ENCODE results near the gene NR5A2.

DNA sequence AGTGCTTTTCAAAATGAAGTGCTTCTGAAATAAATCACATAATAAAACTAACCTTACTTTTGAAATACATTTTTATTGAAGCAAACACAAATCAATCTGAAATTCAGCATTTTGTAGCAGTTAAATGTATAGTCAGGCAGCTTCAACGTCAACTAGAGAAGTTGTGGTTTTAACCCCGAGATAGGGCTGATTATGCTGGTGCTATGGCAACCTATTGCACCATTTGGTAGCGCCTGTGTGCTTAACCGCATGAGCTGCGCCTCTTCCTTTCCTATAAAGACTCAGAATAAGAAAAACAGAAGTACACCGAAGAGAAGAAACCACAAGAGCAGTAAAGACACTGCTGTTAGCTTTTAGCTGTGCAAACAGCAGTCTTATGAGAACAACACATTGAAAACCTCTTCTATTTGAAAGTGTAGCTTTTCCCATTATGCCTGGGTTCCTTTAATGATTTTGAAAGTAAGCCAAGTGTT lies 43.0 kb downstream of the PTPRC start:
- PRO-cap, result bidirectional peak, plus-strand start at position 304 of the sequence, minus-strand start at position 154 of the sequence
- RAMPAGE, long total RNA, result no peak

- PRO-cap, result unidirectional peak, plus-strand start at chr1:198930384
- RAMPAGE, long total RNA, result no peak
Observed at GRCh38 chr1:198929619-198930861, 291.2 kb downstream of the PTPRC start.

DNA sequence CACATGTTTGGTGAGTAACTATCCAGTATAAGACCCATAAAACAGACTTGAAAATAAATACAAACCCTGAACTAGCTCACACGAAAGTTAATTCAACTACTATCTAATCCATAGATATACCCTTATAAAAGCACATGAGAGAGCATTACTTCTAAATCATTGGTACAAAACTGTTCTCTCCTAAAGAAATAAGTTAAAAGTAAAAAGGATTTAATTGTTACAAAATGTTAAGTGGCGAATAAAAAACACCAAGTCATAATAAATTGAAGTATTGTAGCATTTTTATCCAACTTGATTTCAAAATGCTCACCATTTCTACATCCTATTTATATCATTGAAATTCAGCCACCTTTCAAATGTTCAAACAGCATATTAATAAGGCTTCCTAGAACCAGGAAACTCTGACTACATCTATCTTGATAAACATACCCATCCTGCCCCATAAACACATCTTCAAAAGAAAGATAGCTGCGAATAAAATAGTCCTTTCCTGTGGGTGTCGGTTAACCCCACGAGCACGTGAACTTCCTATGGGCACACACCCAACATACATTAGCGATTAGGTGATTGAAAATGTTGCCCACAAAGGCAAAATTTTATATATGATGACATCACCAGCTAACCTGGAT lies 295.8 kb downstream of the PTPRC start:
- PRO-cap, result no peak
- RAMPAGE, long total RNA, result no peak

DNA sequence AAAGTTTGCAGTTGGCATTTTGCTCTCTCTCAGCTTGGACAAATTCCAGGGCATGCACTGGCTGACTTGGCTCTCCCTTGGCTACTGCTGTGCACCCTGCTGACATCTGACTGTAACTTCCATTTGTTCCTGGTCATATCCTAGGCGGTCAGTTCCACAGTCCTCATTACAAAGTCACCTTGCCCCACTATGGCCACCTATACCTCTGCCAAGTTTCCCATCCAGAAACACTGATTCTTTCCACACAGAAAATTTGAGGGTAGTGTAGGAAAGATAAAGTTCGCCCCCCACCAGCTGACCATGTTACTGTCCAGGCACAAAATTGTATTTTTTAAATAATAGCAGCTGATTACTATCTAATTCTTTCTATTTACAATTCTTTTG lies 380.6 kb upstream of the NR5A2 start:
- PRO-cap, result no peak
- RAMPAGE, long total RNA, result no peak

DNA sequence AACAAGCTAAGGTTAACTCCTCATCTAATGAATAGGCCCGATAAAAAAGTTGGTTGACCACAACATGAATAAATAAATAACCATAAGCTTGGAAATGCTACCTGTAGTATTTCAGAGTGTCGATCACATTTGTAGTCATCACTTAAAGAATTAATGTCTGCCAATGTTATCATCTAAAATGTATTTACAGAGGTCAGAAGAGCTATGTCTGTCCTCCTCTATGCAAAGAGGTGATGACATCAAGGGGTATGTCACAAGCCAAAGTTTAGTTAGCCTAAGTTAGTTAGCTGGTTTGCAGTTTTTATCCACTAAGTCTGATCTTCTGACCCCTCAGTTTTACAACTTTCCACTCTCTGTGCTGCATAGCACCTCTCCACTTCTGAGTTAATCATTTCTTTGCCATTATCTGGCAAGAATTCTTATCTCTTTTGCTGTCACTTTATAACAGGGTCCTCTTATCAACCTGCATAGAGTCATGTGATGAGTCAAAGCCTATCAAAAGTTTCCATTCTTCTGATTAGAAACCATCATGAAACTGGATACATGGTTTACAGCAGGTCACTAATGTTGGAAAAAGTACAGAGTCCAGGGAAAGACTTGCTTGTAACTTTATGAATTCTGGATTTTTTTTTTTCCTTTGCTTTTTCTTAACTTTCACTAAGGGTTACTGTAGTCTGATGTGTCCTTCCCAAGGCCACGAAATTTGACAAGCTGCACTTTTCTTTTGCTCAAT lies at the start of gene NR5A2:
Gene NR5A2, plus strand, starts transcription at position 640 of the 733 bp plus-strand sequence.
- PRO-cap, result no peak
- RAMPAGE, long total RNA, result no peak

DNA sequence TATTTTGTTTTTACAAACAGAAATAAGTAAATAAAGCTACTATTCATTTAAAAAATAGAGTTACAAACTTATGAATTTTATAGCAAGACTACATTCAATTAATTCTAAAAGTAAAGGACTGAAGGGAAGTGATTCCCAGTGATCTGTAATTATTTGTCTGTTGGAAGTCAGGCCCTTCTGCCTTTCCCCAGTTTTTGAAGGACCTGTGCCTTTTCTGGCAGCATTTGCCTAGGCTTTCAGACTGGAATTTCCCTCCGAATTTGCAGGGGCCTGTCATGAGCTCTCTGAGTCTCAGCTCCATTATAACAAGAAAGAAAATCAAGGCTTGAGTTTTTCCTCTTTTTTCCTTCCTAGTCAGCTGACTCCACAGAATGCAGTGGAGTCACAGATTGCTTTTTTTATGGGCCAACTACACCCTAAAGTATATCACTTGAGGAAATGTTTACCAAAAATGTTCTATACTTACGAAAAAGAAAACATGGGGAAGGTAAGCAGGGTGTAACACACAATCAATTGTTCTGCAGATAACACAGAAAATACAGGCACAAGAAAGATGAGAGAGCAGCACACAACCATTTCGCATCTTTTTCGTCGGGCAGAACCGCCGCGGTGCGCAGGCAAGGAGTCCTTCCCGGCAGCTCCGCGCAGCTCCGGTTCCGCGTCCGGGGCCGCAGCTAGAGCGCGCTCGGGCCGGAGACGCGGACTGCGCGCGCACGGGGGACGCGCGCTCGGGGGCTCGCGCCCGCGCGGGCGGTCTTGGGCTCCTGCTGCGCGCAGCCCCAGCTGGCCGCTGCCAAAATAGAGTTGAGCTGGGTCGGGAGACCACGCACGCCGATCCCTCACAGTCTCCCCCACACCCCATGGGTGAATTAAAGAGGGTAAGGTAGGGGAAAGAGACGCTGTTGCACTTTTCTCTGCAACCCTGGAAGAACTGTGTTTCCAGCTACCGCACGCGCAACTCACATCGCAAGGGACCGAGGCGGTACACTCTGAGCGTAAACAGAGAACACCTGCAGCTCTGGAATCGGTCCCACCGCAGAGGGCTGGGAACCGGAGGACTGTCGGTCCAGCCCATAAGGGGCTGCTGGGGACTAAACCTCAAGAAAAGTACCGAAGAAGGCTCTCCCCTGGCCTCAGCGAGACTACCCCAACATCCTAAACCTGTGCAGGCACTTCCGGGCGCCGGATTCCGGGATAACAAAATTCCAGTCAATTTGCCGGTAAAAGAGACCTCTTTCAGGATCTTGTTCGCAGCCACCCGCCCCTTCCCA lies 1.4 kb downstream of the NR5A2 start:
- PRO-cap, result bidirectional peak, plus-strand start at position 723 of the sequence, minus-strand start at position 676 of the sequence
- RAMPAGE, long total RNA, result no peak

DNA sequence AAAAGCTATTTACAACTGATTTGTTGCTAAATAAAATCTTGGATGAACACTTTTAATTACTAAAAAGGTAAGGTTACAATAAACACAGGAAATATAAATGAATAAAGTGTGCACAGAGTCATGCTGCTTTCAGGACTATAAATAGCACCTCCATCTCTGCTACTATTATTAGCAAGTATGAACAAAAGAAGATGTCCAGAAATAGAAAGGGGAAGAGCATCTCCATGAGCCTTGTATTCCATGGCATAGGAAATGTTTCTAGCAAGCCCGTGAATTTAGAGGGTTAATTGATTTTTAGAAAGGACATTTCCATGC lies 45.1 kb downstream of the NR5A2 start:
- PRO-cap, result no peak
- RAMPAGE, long total RNA, result no peak

GRCh38 chr1:200075827-200076480 lies 48.4 kb downstream of the NR5A2 start:
- PRO-cap, result no peak
- RAMPAGE, long total RNA, result no peak

GRCh38 chr1:200227824-200228779 lies 181.7 kb downstream of the ZNF281 start:
- PRO-cap, result no peak
- RAMPAGE, long total RNA, result no peak

DNA sequence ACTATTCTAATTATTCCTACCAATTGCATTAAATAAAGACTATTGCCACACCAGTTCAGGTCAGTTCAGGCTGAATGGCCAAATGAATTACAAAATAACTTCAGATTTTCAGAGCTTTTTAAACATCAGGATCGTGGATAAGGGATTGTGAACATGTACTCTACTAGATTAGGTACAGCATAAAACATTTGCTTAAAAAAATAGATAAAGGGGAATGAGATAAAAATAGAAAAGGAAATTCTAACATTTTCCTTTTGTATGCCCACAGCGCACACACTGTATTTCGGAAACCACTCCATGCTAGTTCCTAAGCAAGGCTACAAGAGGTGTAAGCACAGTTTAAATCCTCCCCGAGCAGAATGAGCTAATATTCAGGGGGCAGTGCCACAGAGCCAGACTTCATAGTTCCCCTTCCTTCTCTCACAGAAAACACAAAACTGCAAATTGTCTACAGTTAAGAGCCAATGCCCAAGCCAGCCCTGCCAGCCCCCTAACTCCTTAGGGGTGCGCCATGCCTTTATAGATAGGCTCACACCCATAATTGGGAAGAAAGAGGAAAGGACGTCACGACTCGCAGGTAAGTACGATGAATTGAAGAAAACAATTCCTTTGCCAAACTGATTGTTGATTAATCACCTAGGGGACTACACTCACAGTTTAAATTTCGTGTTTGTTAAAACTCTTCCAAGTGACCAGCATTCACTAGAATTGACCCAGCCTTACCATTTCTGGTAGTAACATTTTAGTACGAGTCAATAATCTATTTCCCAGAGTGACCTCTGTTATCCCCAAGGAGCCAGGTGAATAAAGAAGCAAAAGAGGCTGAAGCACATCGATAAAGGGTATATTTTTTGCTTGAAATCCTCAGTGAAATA lies 159.3 kb downstream of the ZNF281 start:
- PRO-cap, result no peak
- RAMPAGE, long total RNA, result no peak

- PRO-cap, result no peak
- RAMPAGE, long total RNA, result no peak
Observed at GRCh38 chr1:200866289-200867200, 6.2 kb upstream of the GPR25 start.

- PRO-cap, result no peak
- RAMPAGE, long total RNA, result no peak
Observed at GRCh38 chr1:200907603-200907944, 12.9 kb downstream of the INAVA start.

DNA sequence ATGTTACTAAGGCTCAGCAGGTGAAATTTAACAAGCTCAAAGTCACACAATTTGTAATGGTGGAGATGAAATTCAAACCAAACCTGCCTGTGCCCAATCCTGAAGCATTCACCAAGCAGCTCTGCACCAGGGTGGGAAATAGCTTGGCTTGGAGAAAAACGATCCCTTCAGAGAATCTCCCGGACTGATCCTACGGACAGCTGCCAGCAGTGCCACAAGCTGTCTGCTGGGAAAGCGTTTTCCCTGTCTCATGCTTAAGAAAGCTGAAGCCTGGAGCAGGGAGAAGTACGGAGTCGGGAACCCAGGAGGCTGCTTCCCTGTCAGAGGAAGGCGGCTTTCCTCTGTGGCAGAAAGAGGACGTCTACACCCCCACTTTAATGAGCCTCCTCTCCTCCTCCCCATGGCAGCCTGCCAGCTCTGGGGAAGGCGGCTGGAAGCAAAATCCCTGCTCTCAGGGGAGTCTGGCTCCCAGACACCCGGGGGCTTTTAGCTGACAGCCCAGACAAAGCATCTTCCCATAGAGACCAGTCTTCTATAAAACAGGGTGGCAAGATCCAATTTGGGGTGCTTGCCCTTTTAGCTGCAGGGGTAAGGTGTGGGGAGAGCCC lies 7.3 kb downstream of the KIF21B start:
- PRO-cap, result no peak
- RAMPAGE, long total RNA, result no peak

GRCh38 chr1:201019871-201020701 lies 3.4 kb downstream of the KIF21B start:
- PRO-cap, result no peak
- RAMPAGE, long total RNA, result no peak

DNA sequence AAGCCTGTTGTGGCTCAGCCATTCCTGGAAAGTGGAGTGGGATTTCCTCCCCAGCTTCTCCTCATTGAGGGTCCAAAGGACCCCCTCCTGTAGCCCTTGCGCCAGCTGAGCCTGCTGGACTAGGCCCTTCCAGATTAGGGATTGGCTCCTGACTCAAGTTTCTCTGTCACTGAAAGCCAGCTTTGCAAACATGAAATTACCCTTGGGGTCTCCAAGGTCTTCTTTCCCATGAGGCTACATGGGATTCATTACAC lies 3.5 kb upstream of the IGFN1 start:
- PRO-cap, result no peak
- RAMPAGE, long total RNA, result no peak

DNA sequence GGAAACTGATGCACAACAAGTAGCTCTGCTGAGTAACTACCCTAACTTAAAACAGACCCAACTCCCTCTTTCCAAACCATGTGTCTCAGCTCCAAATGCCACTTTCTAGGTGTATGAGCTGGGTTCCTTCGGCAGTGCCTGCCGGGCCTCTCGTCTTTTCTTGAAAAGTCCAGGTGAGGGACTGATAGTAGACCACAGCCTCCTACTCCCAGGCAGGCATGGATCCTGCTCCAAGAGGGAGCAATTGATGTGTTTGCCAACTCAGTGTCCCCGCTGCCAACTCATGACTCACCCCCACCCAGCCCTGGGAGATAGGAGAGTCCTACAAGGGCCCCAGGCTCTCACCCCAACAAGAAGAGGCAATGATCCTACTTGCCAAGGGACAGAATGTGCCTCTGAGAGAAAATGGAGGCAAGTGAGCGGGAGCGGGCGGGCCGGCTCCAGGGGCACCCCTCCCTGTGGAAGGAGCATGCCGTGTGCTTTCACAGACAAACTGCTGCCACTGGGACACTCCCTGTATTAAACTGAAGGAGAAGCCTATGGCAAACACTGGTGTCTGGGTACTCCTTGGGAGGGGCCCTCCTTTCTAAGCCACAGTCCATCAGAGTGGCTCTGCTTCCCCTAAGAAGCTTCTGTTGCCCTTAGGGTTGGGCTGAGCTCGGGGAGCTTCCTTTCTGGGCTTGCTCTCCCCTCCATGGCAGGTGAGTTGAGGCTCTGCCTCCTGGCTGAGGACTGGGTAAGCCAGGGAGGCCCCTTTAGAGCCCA lies 16.6 kb downstream of the PKP1 start:
- PRO-cap, result no peak
- RAMPAGE, long total RNA, result no peak

GRCh38 chr1:201311124-201311418 lies 27.8 kb downstream of the PKP1 start:
- PRO-cap, result no peak
- RAMPAGE, long total RNA, result no peak

- PRO-cap, result no peak
- RAMPAGE, long total RNA, result start-site peak on the minus strand at chr1:201311599-201311639, 8 reads
Observed at GRCh38 chr1:201311419-201312314, 28.4 kb downstream of the PKP1 start.

DNA sequence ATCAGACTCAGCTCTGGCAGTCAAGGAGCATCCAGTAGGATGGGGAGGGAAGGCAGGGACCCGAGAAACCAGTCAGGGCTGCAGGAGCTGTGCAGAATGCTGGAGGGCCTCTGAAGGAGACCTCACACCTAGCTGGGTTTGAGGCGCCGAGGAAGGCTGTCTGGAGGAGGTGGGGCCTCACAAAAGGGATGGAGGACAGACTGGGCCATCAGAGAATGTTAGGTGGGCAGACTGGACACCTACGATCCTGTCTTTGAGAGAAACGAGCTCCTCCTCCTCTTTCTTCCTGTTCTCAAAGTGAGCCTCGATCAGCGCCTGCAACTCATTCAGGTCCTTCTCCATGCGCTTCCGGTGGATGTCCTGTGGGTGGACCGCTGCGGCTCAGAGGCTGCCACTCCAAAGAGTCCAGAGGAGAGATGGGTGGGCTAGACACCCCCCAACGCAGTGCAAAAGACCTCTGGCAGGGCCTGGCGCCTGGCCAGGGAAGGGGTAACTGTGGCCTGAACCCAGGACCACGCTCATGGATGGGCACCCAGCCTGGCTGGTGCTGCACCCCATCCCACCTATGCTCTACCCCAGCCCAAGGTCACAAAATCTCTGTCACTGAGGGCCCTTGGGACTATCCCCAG lies 12.4 kb downstream of the TNNT2 start:
- PRO-cap, result no peak
- RAMPAGE, long total RNA, result no peak

DNA sequence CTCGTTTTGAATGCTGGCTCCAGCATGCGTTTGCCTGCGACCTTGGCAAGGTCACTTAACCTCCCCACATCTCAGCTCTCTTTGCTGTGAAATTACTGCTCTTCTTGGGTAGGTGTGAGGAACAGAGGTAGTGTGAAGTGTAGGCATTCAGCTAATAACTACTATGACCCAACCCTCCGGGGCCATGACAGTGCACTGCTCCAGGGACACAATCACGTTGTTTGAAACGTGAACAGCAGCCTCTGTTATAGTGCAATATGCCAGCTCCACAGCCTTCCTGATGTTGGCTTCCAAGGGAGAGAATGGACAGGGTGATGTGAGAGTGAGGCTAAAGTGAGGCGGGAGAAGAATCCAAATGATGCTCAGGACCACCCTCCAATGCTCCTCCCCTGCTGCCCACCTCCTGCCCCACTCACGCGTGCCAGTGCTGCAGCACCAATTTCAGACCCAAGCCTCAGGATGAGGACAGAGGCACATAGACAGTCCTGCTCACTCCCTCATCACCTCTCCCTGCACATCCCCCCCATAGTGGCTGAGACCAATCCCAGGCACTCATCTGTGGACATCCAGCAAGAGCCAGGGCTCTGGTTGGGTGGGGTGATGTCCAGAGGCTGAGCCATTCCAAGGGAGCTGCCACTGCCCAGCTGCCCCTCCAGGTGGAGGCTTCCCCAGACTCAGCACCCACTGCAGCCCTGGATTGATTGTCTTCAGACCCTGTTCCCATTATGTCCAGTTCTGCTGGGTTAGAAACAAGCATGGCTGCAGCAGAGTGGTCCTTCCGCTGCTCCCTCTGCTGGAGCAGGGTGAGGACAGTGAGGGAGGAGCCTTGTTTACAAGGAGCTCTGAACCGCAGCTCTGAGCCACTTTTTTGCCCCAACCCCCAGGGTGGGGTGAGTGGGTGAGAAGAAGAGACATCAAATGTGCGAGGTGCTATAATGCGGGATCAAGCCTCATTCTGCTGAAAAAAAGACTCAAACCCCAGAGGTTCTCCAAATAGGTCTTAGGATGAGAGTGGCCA lies 2.6 kb downstream of the TNNT2 start:
- PRO-cap, result no peak
- RAMPAGE, long total RNA, result no peak